ENCODE results near the gene SMIM24.

GRCh38 chr19:3061025-3061687 is 1.1 kb downstream of the TLE5 start:
- CAGE, long polyA plus RNA = no peak
- RRBS = 3% methylated on average over 15 of the region's 44 CpGs

DNA sequence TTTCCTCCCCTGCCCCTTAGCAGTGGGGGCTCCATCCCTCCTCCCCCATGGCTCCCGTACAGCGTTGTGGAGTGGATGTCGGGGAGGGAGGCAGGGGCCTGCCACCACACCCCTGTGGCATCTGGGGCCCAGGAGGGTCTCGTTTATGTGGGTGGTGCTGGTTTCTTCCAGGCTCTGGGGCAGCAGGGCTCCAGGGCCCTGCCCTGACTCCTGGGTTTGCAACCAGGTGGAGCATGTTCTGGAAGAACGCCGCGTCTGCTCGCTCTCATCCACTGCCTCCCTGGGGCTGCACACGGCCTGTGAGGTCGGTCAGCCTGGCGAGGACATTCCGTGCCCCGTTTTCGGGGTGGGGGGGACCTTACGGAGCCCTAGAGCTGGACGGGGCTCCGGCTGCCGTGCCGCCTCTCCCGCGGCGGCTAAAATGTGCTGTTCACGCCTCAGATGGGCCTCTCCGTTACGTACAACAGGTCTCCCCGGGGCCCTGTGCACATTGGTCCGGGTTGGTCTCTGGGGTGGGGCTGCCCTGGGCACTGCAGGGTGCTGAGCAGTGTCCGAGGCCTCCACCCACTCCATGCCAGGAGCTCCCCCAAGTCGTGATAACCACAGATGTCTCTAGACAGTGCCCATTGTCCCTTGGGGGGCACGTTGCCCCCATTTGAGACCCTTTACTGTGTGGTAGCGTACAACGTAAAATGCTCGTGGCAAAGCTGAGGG is 3.3 kb downstream of the GNA11 start:
- CAGE, long polyA plus RNA = no peak
- RRBS = 40% methylated on average over 9 of the region's 33 CpGs

DNA sequence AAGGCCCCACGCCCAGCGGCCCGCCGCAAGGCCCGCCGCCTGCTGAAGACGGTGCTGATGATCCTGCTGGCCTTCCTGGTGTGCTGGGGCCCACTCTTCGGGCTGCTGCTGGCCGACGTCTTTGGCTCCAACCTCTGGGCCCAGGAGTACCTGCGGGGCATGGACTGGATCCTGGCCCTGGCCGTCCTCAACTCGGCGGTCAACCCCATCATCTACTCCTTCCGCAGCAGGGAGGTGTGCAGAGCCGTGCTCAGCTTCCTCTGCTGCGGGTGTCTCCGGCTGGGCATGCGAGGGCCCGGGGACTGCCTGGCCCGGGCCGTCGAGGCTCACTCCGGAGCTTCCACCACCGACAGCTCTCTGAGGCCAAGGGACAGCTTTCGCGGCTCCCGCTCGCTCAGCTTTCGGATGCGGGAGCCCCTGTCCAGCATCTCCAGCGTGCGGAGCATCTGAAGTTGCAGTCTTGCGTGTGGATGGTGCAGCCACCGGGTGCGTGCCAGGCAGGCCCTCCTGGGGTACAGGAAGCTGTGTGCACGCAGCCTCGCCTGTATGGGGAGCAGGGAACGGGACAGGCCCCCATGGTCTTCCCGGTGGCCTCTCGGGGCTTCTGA is 1.0 kb downstream of the S1PR4 start:
- CAGE, long polyA plus RNA = no peak
- RRBS = 83% methylated on average over 4 of the region's 41 CpGs

DNA sequence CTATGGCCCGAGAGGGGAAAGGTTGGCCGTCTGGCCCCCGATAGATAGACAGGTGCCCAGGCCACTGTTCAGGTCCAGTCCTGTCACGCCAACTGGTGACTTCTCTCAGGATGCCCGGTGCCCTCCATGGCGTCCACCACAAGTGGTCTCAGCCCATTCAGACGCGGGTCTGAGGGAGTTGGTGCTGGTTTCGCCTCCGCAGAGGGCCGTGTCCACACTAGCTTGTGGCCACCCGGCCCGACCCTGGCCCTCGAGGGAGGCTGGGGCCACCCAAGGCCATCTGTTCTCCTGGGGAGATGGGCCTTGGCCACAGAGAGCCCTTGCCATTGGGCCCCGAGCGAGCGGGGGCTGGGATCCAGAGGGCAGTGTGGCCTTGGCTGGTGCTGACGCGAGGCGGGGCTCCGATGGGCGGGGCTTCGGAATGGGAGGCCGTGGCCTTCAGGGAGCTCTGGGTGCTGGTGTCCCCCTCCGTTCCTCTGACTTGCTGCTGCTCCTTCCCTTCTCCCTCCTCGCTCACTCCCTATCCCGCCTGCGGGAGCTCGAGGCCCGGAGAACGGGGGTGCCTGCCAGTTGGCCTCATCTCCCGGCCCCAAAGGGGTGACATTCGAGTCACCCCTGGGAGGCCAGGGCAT is 3.9 kb downstream of the NCLN start:
- CAGE, long polyA plus RNA = no peak
- RRBS = 78% methylated on average over 4 of the region's 33 CpGs

DNA sequence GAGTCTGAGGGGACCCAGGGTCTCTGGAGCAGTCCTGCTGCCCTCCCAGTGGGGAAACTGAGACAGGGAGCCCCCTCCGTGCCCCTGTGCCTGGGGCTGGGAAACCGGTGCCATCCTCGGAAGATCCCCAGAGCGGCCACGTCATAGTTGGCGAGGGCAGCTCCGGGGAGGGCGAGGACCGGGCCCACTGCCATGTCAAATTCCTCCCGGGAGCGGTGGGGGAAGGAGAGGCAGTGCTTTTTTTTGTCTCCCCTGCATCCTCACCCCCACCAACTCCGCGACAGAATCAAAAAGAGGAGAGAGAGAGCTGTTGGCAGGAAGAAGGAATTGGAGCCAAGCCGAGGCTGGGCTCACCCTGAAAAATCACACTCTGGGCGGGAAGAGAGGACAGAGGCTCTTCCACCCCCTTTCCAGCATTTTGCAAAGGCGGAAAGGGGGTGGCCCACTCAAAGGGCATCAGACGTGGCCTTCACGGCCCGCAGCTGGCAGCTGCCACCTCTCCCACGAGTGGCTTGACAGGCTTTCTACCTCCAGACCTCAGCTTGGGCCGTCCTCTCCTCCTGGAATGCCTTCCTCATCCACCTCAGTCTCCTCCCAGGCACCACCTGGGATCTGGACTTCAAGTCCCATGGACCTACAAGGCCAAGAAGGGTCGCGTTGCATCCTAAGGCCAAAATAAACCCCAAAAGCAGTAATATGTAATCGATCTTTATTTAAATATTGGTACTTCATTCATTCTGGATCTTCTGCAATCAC is 19.6 kb upstream of the NFIC start:
- CAGE, long polyA plus RNA = no peak
- RRBS = 3% methylated on average over 6 of the region's 24 CpGs

- CAGE, long polyA plus RNA = no peak
- RRBS = no CpG with 5 or more reads among the region's 12 CpGs
These were observed 8.9 kb upstream of the NFIC start for GRCh38 chr19:3357402-3357869.

- CAGE, long polyA plus RNA = no peak
- RRBS = 2% methylated on average over 109 of the region's 172 CpGs
These were observed 7.1 kb upstream of the NFIC start for GRCh38 chr19:3358894-3360147.

- CAGE, long polyA plus RNA = no peak
- RRBS = no CpG with 5 or more reads among the region's 10 CpGs
These were observed 1.1 kb upstream of the NFIC start for GRCh38 chr19:3365062-3365842.

DNA sequence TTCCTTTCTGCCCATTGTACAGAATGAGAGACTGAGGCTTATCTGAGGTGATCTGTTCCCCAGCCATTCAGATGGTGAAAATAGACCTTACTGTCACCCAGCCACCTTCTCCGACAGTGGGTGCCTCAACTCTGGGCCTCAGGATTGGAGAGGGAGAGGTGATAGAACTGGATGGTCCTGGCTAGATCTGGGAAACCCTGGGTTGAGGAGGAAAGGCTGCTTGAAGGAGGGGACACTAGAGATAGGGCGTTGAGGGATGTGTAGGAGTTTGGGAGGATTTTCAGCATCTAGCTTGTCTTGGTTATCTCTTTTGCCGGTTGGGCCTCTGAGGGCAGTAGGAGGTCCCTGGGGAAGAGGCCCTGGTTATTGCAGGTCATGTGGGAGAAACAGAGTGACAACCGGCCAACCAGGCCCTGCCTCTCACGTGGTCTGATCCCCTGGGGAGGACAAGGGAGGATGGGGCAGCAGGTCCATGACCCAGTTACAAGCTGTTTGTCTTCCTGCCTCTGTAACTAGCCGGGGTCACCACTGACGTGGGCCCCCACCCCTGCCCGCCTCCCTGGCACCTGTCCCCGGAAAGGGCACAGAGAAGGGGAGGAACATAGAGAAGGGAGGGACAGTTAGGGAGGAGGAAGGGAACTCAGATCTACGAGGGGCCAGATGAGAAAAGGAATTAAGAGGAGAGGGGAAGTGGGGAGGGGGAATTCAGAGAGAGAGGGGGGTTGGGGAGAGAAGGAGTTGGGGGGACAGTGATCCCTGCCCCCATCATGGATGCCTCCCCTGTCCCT is 8.2 kb downstream of the NFIC start:
- CAGE, long polyA plus RNA = no peak
- RRBS = 21% methylated on average over 7 of the region's 10 CpGs

- CAGE, long polyA plus RNA = no peak
- RRBS = no CpG with 5 or more reads among the region's 15 CpGs
These were observed 47.0 kb downstream of the SMIM24 start for GRCh38 chr19:3433239-3433891.

DNA sequence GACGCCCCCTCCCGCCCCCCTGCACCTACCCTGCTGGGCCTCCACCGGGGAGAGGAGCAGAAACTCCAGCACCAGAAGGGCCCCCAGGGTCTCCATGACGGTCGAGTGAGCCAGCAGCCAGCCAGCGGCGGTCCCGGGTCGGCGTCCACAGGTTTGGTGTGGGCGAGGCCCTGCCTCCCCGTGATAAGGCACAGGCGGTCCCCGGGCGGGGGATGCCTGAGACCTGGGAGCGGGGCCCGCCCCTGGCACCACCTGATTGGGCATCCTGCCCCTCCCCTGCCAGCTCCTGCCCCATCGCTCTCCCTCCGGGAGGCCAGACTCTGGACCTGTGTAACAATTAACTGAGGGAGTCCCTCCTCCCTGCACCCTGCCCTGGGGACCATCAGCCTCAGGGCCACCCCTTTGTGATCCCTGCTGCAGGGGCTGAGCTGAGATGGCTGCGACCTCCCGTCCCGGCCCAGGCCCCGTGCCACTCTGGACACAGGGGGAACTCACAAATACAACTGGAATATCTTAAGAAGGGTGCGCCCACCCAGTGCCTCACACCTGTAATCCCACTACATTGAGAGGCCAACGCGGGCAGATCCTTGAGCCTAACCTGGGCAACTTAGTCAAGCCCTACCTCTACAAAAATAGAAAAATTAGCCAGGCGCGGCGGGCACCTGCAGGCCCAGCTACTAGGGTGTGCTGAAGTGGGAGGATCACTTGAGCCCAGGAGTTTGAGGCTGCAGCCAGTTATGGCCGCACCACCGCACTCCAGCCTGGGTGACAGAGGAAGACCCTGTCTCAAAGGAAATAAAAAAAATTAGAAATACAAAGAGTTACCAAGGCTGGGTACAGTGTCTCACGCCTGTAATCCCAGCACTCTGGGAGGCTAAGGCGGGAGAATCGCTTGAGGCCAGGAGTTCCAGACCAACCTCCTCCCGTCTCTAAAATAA is at the start of gene SMIM24:
SMIM24 (minus strand) TSS at position 158 of the 938 bp plus-strand sequence.
- CAGE, long polyA plus RNA = no peak
- RRBS = 15% methylated on average over 15 of the region's 35 CpGs

- CAGE, long polyA plus RNA = no peak
- RRBS = 76% methylated on average over 4 of the region's 22 CpGs
These were observed 10.7 kb downstream of the FZR1 start for GRCh38 chr19:3516608-3517460.

GRCh38 chr19:3539285-3540066 is 502 bp downstream of the TEKTIP1 start:
- CAGE, long polyA plus RNA = no peak
- RRBS = no CpG with 5 or more reads among the region's 18 CpGs

- CAGE, long polyA plus RNA = no peak
- RRBS = 61% methylated on average over 3 of the region's 47 CpGs
These were observed 6.9 kb downstream of the TEKTIP1 start for GRCh38 chr19:3545412-3546681.

GRCh38 chr19:3554269-3554938 is 3.0 kb downstream of the MFSD12 start:
- CAGE, long polyA plus RNA = no peak
- RRBS = no CpG with 5 or more reads among the region's 15 CpGs

DNA sequence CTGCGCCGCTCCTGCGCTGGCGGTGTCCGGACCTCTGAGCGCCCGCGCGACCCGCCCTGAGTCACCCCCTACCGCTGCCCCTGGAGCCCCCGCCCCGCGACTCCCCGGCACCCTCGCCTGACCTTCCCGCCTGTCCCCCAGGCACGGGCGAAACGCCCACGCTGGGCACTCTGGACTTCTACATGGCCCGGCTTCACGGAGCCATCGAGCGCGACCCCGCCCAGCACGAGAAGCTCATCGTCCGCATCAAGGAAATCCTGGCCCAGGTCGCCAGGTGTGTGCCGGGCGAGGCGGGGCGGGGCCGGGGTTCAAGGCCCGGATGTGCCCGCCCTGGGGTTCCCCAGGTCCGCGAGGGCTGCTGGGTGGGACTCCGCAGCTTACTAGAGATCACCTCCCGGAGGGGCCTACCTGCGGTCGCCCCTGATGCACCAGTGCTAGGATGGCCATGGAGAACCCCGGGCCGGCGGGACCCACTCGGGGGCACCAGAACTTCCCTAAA is 5.1 kb downstream of the HMG20B start:
- CAGE, long polyA plus RNA = no peak
- RRBS = 86% methylated on average over 35 of the region's 48 CpGs

GRCh38 chr19:3623634-3624216 is 2.9 kb downstream of the CACTIN start:
- CAGE, long polyA plus RNA = no peak
- RRBS = 91% methylated on average over 16 of the region's 41 CpGs

DNA sequence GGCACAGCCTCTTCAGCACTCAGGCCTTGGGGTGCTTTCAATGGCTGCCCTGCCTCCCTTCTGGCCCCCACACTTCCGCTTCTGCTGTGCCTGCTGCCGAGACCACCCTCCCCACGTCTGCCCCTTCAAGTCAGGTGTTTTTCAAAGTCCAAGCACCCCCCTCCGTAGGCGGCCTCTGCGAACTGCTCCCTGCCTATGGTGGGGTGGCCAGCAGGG is 9.6 kb upstream of the CACTIN start:
- CAGE, long polyA plus RNA = no peak
- RRBS = no CpG with 5 or more reads among the region's 6 CpGs

- CAGE, long polyA plus RNA = no peak
- RRBS = 91% methylated on average over 3 of the region's 26 CpGs
These were observed 17.5 kb upstream of the CACTIN start for GRCh38 chr19:3644006-3644575.

GRCh38 chr19:3648192-3648812 is 21.7 kb upstream of the CACTIN start:
- CAGE, long polyA plus RNA = no peak
- RRBS = no CpG with 5 or more reads among the region's 28 CpGs

All from osteoblast (primary cell).